ENCODE data around the genes DNAJB7, RANGAP1 and DESI1.

GRCh38 chr22:40413825-40414638, 43.6 kb downstream of the SGSM3 start:
- PRO-cap = no peak
- RAMPAGE, long total RNA, 3 experiments = no peak in any of the 3 experiments

DNA sequence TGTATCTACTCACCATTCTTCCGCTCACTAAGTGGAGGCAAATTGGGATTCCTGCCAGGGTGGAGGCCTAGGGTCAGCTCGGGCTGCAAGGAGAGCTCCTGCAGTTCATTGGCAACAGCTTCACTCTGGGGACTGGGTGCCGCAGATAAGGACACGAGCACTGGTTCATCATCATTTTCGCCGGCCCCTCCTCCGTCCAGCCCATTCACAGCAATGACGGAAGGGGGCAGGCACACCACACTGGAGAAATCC, 84.5 kb downstream of the MRTFA start:
- PRO-cap = no peak
- RAMPAGE, long total RNA, 3 experiments = no peak in any of the 3 experiments

GRCh38 chr22:40586689-40587143, 49.8 kb downstream of the MRTFA start:
- PRO-cap = no peak
- RAMPAGE, long total RNA, 3 experiments = no peak in any of the 3 experiments

GRCh38 chr22:40750725-40751759, 68.1 kb downstream of the SLC25A17 start:
- PRO-cap = no peak
- RAMPAGE, long total RNA, 3 experiments = no peak in any of the 3 experiments

DNA sequence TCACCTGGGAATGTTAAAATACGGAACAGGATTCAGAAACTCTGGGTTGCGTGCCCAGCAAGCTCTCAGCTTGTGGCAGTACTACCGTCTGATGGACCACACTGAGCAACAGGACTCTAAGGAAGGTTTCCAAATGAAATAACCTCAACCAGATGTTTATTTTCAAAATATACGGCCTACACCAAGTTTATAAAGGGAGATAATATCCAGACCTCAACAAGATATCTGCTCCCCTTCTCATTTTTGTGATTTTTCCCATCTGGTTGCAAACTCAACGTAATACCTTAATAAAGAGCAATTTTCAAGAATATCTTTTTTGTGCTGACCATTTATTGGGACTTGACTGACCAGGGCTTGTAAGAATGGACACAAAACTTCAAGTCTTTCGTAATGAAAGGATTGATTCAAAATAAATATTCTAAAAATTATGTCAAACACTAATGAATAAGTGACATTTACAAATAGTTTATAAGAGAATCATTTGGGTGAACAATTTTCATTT, 49.3 kb downstream of the SLC25A17 start:
- PRO-cap = no peak
- RAMPAGE, long total RNA, 3 experiments = no peak in any of the 3 experiments

GRCh38 chr22:40861640-40862482, at the start of gene DNAJB7:
Gene DNAJB7, minus strand, starts transcription at chr22:40862113.
- PRO-cap = no peak
- RAMPAGE, long total RNA, 3 experiments = no peak in any of the 3 experiments

DNA sequence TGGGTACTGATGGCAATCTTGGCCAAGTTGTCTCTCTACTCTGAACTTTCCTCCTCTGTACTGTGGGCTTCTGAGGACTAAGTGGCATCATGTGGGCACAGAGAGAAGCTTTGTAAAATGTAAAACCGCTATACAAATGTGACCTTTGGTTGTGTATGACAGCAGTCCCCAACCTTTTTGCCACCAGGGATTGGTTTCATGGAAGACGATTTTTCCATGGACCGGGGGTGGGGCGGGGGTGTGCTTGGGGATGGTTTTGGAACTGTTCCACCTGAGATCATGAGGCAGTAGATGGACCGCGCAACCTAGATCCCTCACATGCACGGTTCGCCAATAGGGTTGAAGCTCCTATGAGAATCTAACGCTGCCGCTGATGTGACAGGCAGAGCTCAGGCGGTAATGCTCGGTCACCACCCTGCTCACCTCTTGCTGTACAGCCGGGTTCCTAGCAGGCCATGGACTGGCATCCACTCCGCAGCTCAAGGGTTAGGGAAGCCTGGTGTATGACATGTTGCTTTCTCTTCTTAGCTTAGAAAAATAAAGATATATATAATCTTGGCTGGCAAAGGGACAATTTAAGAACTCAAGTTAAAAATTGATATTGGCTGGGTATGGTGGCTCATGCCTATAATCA, 21.9 kb downstream of the RBX1 start:
- PRO-cap = no peak
- RAMPAGE, long total RNA, 3 experiments = no peak in any of the 3 experiments

DNA sequence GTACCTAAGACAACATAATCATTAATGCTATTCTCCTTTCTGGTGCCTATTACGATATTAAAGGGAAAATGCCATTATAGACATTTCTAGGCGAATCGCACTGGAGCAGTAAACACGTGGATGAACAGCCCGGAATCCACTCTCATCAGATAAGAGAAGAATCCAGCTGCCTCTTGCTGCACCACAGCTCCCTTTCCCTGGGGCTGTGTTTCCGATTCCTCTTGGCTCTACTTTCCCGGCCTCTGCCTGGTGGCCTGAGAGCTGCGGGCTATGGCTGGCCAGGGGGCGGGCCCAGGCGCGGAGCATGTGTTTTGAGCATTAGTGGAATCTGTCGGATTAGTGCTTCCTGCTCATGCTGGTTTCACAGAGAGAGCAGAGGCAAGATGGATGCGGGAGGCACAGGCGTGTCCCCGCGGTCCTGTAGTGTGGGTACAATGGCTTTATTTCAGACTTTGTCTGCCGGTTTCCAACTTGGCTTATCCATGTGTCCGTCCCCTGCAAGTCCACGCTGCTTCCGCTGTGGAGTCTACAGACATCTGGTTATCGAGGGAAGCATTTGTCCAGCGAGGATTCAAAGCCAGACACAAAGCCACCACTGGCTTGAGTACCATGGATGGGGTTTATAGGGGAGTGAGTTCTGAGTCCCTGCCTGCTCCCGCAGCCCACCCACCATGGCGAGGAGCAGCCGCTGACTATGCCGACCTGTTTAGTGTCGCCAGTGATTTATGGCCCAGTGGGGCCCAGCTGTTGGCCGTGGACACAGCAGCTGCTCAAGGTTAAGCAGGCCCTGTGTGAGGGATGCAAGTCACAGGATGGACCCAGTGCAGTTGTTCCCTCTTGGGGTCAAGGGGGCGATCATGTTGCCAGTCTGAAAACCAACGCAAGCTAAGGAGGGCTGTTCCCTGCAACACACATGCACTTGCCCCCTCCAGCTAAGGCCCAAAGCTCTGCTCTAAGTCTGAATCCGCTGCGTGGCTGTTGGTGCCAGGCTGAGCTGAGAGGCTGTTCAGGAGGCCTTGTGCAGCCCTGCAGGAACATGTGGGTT, 43.4 kb upstream of the EP300 start:
- PRO-cap = no peak
- RAMPAGE, long total RNA, 3 experiments = no peak in any of the 3 experiments

DNA sequence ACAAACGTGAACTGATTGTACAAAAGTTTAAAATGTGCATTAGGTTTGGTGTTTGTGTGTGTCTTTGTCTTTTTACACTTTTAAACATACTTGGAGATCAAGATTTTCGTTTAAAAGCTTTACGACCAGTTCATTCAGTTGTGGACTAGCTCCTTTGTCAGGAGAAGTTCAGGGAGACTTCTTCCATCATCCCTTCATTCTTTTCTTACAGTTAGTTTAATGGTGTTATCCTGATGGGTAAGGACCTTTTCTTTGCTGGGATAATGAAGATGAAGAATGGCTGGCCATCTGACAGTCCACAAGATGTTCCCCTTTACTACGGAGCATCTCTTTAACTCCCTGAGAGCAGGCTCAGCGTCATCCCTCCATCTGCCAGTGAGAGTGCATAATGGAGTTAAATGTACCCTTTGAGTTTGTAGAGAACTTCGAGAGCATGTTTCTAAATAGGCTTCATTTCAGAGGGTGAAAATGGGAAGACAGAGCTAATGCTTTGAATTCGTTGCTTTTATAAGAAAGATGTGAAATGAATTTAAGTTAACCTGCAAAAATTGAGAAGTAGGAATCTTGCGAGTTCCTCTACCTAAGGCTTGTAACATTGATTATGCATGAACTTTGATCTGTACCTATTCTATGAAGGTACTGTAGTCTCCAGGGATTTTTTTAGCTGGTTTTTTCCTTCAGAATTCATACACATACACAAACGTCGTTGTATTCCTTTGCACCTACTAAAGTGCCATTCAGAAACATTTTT, 1.7 kb downstream of the EP300 start:
- PRO-cap = unidirectional peak, minus-strand start at position 371 of the sequence
- RAMPAGE, long total RNA, 3 experiments = no peak in any of the 3 experiments

GRCh38 chr22:41117165-41118078, 25.0 kb downstream of the EP300 start:
- PRO-cap = no peak
- RAMPAGE, long total RNA, 3 experiments = no peak in any of the 3 experiments

DNA sequence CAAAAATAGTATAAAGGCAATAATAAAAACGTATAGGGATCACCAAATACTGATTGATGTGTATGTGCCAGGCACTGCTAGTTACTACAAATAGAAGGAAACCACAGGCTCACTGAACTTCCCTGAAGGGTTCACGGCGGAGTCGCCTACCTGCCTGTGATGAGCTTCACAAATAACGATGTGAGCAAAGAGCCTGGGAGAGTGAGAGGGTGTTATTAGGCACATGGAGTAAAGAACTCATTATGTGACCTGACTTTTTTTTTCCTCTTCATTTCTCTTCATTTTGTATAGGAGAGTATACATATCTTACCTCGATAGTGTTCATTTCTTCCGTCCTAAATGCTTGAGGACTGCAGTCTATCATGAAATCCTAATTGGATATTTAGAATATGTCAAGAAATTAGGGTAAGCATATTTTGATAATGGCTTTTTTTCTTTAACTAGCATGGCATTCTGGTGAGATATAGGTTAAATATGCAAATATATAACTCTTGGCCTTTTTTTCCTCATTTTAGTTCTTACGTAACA, 35.8 kb upstream of the L3MBTL2 start:
- PRO-cap = no peak
- RAMPAGE, long total RNA, 3 experiments = no peak in any of the 3 experiments

DNA sequence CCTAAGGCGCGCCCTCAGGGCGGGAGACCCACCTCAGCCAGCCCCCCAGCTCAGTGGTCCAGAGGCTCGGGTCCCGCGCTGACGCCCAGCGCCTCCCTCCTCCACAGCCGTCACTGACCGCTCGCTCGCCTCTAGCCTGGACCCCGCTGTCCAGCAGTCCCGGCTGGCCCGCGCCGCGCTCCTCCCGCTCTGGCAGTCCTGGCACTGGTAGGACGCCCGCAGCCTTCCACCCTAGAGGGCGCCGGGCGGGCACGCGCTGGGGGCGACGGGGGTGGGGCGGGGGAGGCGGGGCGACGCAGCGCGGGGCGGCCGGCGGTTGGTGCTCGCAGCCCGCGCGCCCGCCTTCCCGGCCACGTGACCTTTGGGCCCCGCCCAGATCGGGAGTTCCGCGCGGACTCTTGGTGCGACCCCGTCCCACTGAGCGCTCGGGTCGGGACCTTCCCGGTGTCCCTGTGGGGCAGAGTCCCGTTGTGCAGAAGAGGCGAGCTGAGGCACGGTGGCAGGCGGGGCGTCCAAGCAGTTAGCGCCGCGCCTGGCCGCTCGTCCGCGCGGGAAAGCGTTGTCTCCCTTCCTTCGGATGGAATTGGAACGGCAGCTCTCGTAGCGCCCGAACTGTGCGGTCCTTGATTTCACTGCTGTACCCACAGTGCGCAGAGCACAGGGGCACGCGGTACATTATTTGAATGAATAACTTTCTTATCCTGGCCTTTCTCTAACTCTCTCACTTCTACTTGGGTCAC, 7.7 kb upstream of the L3MBTL2 start:
- PRO-cap = bidirectional peak, plus-strand start at position 383 of the sequence, minus-strand start at position 206 of the sequence
- RAMPAGE, long total RNA, 3 experiments = no peak in any of the 3 experiments

DNA sequence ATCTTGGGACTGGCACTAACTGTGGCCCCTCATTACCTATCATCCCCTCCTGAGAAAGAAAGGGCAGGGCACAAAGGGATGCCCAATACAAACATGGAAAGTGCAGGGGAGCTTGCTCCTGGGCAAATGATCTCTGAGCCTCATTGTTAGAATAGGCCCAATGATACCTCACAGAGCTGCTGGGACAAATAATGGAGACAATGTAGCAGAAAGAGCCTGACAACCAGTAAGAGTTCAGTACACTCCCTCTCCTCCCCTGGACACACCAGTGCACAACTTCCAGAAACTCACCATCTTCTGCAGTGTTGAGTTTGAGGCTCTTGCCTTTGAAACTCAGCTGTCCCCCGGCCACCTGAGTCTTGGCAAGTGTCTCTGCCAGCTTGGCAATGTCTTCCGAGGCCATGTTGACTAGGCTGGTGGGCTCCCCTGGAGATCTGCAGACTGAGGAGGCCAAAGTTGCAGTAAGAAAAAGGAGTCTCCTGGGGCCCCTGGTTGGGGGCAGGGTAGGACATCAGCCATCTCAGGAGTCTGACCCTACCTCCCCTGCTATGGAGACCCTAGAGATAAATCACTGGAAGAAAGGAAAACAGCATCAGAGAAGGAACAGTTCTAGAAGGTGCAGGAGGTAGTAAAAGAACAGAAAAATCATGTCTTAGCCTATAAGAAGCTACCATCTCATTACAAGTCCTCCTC, 5.2 kb downstream of the RANGAP1 start:
- PRO-cap = no peak
- RAMPAGE, long total RNA, 3 experiments = no peak in any of the 3 experiments

DNA sequence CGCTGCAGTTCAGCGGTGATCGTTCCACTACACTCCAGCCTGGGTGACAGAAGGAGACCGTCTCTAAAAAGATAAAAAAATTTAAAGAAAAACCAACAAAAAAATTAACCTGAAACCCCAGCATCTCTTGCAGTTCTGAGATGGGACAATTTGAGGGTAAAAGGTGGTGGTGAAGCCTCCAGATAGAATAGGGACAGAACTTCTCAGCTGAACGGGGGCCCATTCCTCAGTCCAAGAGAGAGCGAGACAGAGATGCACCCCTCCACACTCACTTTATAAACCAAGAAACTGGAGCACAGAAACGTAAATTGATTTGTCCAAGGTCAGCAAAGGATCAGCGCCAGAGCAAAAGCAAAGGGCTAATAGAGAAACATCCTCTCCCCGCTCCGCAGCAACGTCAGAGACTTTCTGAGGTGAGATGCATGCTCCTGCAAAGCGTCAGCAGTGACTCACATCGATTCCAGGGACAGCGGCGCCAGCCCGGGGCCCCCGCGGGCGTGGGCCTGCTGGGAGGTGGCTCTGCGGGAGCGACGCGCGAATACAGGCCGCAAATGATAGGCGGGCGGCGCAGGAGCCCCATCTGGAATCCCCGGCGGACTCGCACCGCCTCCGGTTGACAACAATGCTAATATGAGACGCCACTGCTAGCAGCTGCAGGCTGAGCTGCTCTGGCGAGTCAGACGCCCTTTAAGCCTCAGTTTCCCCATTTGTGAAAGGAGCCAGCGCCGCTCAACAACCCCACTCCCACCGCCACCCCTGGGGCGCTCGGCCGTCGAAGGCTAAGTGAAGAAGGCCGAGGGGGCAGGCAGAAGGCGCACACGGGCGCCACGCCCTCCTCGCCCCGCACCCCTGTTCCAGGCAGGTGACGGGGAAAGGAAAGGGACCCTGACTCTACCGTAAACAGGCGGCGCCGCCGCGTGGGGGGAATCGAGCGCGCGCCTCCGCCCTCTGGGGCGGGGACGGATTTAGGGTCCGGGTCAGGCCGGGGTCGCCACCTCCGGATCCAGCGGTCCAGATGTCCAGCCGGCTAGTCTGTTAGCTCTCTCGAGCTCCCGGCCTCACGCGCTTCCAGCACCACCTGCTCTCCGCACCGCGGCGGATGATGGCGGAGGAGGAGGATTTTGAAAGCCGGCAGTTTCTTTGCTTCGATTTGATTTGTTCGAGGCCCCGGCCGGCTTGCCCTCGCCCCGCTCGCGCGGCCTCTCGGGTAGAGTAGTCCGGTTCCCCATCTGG, at the start of gene RANGAP1:
Gene RANGAP1 (minus strand): TSS at position 1,097 of the 1,233 bp plus-strand sequence.
- PRO-cap = bidirectional peak, plus-strand start at position 550 of the sequence, minus-strand start at position 410 of the sequence; unidirectional peak, minus-strand start at position 919 of the sequence; bidirectional peak, plus-strand start outside the sequence, minus-strand start at position 1,097 of the sequence
- RAMPAGE, long total RNA, 3 experiments = start-site peak on the minus strand in 2 of 3 experiments, centred at positions 924 to 1,098 of the sequence, 19 to 130 reads per replicate

- PRO-cap = no peak
- RAMPAGE, long total RNA, 3 experiments = no peak in any of the 3 experiments
Observed at GRCh38 chr22:41415157-41416003, 31.2 kb downstream of the TOB2 start.

DNA sequence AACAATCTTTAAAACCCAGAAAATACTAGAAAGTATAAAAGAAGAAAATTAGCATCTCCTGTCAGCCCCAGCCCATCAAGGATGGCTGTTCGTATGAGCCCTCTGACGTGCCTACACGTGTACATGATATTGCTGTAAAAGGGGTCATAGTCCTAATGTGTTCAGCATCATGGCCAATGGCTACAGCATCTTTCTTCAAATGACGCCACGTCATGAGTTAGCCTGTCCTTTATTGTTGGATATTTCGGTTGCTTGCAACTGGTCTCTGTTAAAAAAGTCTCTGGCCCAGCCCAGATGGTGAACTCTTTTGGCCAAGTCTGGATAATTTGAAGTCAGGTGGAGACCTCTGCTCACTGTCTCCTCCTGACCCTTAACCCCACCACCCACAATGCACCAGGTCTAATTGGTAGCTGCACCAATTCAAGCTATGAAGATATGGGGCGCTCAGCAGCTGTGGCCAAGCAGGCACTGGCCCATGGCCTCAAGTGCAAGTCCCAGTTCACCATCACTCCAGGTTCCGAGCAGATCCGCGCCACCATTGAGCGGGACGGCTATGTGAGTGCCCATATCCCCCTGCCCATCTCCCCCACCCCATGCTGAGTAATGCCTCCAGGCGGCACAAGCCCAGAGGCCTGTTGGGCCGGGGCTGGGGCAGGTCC, 21.7 kb downstream of the POLR3H start:
- PRO-cap = no peak
- RAMPAGE, long total RNA, 3 experiments = no peak in any of the 3 experiments

GRCh38 chr22:41523092-41523459, 21.2 kb downstream of the POLR3H start:
- PRO-cap = no peak
- RAMPAGE, long total RNA, 3 experiments = no peak in any of the 3 experiments

DNA sequence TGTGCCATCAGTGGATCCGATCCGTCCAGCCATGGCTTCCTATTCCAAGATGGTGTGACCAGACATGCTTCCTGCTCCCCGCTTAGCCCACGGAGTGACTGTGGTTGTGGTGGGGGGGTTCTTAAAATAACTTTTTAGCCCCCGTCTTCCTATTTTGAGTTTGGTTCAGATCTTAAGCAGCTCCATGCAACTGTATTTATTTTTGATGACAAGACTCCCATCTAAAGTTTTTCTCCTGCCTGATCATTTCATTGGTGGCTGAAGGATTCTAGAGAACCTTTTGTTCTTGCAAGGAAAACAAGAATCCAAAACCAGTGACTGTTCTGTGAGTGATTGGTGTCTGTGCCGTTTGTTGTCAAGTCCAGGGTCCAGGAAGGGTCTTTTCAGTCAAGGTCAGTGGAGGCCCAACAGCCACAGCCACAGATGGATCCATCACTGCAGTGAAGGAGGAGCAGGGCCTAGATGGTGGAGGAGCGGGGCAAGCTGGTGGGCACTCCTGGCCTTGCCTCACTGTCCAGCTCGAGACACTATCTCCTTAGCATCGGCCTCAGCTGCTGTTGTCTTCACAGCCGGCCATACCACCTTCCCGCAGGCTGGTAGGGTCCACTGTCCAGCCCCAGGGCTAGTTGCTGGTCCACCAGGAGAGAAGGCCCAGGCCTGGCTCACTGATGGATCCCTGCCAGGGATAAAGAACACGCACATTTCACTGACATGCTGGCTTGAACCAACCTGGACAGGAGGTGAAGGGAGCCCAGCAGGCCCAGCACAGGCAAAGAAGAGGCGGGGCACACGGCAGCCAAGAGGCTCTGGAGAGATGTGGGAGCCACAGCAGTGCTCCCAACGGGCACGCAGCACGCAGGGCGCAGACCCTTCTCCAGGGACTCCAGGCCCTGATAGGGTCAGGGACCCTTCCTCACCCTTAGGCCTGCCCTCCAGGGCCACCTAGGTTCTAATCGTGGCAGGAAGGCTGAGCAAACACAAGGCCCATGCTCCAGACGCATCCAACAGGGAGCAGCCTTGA, 15.3 kb downstream of the POLR3H start:
- PRO-cap = no peak
- RAMPAGE, long total RNA, 3 experiments = no peak in any of the 3 experiments

- PRO-cap = no peak
- RAMPAGE, long total RNA, 3 experiments = no peak in any of the 3 experiments
Observed at GRCh38 chr22:41551023-41551305, 6.7 kb upstream of the POLR3H start.

DNA sequence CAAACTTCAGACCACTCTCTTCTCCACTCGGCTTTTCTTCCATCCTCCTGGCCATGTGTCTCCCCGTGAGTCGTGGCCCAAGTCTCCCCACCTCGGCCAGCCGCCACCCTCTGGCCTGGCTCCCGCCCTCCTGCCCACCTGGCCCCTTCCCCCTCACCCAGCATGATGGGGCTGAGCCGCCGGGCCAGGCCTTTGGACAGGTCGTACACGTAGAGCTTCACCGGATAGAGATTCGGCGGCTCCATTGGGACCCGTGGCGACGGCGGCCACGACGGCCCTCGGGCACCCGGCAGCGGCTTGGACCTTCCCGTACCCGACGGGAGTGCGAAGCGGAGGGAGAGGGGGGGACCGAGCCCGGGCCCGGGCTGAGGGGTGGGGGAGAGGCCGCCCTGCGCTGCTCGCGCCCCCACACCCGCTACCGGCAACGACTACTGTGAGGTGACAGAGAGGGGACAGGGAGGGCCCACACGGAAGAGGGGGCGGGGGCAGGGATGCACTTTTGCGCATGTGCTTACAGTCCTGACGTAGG, at the start of gene DESI1:
Gene DESI1 (minus strand): TSS at position 449 of the 529 bp plus-strand sequence.
- PRO-cap = bidirectional peak, plus-strand start outside the sequence, minus-strand start at position 426 of the sequence
- RAMPAGE, long total RNA, 3 experiments = start-site peak on the minus strand in 3 of 3 experiments, centred at positions 449 to 467 of the sequence, 37 to 57 reads per replicate